SK-N-DZ (cell line): ENCODE measurements around a stretch of chr5.

DNA sequence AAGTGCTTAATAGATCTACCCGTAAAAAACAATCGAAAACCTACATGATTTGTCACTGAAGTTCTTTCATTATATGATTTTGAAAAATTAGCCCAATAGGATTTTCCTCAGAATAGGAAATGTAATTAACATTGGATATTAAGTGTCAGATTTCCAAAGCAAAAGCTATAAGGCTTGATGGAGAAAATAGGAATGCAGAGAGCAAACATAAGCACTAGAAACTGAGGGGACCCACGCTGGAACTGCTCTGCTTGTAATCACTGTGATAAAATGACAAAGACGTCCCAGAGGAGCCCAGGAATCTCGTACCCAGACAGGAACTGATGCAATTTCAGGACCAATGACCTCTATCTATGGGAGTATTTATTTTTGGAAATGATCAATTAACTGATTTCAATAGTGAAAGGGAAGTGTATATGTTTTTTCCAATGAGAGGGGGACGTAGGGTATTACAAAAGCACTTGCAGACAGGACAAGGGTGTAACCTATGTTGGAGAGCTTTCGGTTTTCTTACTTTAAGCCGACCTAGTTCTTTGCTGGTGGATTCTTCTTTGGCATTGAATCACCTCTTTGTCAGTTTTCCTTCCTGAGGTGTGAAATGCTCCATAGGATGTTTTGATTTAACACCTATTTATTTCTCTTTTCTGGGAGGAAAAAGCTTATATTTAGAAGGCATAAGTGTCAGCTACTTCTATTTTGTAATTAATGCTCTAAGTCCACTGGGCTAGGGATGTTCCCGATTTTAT lies 598.2 kb downstream of the TENM2 start:
RAMPAGE:
- cytosol, long total RNA: no peak
- nucleus, long total RNA: no peak

DNA sequence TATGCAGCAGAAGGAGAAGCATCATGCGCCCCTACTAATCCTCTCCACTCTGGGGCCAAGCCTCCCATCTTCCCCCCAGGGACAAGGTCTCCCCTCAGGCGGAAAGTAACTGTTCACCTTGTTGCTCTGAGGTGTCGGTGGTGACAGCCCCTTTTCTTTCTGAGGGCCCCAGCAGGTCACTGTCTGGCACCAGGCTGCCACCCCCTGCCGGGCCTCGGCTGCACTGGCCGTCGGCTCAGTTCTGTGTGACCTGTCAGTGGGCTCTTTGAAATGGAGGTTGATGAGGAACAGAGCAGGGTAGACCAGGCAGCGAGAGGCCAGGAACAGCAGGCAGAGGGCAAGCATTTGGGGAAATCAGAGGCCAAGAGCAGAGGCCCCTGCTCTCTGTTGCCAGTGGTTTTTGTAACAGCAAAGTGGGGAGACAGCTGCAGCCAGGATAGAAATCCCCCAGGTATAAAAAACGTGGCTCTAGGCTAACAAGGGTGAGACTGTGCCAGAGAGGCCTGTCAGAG lies 113.4 kb upstream of the WWC1 start:
RAMPAGE:
- cytosol, long total RNA: start-site peak on the minus strand centred at position 209 of the sequence, 48 bp wide, 44 and 24 reads in 2 replicates
- nucleus, long total RNA: start-site peak on the minus strand centred at position 234 of the sequence, 86 bp wide, 16 and 9 reads in 2 replicates

DNA sequence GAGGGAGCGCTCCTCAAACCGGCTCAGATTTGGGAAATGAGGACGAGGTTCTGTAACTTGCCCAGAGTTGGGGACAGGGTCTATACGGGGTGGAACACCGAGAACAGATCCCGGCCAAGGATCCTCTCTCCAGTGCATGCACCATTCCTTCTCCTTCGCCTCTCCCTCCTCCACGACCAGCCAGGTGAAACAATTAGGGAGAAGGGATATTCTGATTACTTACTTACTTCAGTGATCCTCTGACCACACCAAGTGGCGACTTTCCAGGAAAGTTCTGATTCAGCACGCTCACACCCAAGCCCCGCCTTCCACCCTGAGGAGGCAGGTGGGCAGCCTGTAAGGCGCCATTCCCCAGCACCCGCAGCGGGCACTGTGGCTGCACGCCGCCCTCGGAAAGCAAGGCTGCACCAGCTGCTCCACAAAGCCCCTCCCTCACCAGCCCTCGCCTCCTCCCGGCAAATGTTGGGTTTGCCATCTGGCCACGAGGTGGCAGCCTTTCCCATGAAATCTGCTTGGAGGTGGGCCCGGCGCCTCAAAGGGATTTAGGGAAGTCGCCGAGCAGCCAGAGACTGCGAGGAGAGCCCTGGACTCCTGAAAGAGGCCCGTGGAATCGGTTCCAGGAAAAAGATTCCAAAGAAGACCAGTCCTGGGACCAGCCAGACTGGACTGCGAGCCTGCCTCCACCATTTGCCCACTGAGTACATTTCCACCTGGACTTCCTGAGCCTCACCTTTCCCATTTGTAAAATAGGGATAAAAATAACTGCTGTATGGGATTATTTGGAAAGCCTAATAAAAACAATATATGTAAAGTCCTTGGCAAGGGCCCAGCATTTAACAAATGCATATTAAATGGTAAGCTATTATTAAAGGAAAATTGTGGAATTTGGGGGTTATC lies 22.1 kb upstream of the WWC1 start:
RAMPAGE:
- cytosol, long total RNA: start-site peak on the minus strand centred at position 376 of the sequence, 32 bp wide, 29 and 17 reads in 2 replicates
- nucleus, long total RNA: no peak

RAMPAGE:
- cytosol, long total RNA: no peak
- nucleus, long total RNA: no peak
Observed at GRCh38 chr5:168307848-168308520, 16.5 kb downstream of the WWC1 start.

DNA sequence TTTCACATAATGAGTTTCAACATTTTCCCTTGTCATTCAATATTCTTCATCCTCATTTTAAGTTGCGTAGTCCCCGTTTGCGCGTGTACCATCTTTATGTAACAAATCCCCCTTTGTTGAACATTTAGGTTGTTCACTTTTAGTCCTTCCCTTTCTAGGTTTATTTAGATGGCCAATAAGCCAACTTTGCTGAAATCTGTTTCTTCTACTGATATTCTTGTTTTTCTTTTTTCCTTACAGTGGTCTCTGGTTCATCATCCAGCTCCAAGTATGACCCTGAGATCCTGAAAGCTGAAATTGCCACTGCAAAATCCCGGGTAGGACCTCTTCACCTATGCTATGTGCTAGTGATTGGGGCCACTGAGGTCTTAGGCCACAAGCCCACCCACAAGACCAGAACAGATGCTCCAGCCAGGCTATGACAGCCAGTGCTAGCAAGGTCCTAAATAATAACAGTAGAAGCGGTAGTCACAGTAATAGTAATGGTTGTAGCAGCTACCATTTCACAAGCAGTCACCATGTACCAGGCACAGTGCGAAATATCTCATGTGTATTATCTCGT lies 88.7 kb upstream of the RARS1 start:
RAMPAGE:
- cytosol, long total RNA: no peak
- nucleus, long total RNA: no peak

DNA sequence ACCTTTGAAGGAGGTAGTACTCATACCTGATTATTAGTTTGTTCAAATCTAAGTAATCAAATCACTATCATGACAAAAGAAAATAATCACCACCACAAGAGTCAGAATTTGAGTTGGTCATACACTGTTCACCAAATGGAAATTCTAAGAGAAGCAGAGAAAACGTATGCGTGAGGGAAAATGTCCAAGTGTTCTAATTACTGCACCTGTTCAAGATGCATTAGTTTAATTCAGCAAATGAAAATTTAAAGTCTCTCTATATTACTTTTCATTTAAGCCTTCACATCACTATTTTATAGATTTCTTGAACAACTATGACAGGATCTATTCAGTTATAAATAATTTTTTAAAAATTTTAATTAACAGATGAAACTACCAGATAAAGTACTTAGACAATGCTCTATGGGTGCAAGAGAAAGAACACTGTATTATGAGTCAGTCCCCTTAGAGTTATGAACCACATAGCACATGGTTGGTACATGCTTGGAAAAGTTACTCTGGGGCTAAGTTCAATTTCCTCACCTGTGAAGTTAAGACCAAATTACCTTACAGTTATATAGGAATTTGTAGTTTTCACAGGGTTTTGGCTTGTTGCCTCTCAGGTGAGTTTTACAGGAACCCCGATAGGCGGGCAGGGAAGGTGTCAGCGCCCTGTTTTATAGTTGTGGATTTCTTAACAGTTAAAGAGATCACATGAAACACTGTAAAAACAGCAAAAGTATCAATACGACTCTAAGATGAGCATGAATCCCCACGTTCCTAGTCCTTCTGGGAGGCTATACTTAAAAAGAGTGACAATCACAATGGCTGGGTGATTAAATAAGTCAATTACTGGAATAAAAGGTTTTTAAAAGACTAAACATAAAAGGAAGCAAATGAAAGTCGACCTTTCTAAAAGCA lies 1.2 kb downstream of the PANK3 start:
RAMPAGE:
- cytosol, long total RNA: no peak
- nucleus, long total RNA: no peak

RAMPAGE:
- cytosol, long total RNA: no peak
- nucleus, long total RNA: no peak
Observed at GRCh38 chr5:168819059-168819265, 239.8 kb upstream of the PANK3 start.

GRCh38 chr5:169299156-169300372 lies 1.4 kb downstream of the SLIT3 start:
RAMPAGE:
- cytosol, long total RNA: no peak
- nucleus, long total RNA: no peak

DNA sequence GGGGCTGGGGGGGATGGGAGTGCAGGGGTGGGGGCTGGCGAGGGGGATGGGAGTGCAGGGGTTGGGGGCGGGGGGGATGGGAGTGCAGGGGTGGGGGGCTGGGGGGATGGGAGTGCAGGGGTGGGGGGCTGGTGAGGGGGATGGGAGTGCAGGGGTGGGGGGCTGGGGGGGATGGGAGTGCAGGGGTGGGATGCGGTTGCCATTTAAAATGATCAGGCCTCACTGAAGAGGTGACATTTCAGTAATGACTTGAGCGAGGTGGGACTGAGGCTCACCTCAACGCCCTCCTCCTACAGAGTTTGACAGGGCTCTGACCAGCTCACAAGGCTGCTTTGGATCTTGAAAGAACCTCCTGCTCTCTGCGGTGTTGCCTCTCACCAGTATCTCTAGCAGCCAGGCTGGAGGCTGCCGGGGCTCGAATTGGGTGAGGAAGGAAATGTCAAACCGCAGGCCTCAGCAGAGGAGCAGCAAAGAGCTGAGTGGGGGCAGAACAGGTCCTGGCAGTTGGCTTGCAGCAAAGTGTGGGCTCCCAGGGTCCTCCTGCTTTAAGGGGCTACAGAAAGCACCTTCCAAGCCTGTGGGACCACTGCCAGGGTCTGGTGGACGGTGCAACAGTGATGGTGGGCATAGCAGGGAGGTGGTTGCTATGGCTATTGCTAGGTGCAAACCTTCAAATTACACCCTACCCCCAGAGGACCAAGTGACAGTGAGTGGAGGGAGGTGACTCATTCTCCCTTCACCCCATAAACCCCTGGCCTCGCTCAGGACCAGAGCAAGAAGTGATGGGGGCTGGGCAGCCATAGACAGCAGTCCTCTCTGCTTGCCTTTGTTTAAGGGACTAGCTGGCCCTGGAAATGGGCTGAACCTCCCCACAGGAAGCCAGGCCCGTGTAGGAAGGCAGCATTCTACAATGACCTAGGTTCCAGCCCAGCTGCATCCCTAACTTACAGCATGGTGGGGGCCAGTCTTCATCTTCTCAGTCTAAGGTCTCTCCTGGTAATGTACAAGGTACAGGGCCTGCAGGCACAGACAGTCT lies 18.9 kb downstream of the LCP2 start:
RAMPAGE:
- cytosol, long total RNA: no peak
- nucleus, long total RNA: no peak

DNA sequence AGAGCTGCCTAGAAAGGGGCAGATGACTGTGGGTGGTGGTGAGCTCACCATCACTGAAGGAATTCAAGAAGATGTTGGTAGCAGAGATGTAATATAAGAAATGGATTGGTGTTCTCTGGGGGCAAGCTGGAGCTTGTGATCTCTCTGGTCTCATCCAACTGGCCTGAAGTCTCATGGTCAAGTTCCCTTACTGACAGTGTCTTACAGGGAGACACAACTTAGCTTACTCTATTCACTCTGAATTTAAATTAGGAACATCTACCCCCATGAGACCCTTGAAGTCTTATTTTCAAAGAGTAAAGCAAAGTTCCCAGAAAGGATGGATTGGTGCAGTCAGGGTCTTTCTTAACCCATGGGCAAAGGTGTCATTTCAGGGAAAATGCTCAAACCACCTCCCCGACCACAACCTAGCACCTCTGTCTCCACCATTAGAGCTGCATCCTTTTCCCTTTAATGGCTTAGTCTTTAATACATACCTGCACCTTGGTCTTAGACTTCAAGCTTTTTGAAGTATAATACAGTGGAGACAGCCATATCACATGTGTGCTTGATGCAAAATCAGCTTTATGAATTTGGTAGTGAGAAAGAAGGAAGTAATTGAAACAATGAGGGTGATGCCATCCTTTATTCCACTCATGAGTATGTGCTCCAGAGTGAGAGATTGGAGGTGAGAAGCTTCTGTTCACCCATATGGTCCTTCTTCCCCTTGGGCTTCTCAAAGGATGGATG lies 5.1 kb downstream of the LCP2 start:
RAMPAGE:
- cytosol, long total RNA: no peak
- nucleus, long total RNA: no peak

RAMPAGE:
- cytosol, long total RNA: no peak
- nucleus, long total RNA: no peak
Observed at GRCh38 chr5:170293156-170293821, 4.3 kb downstream of the LCP2 start.

RAMPAGE:
- cytosol, long total RNA: no peak
- nucleus, long total RNA: no peak
Observed at GRCh38 chr5:170296198-170296484, 1.4 kb downstream of the LCP2 start.

RAMPAGE:
- cytosol, long total RNA: no peak
- nucleus, long total RNA: no peak
Observed at GRCh38 chr5:170331584-170332818, 34.4 kb upstream of the LCP2 start.

DNA sequence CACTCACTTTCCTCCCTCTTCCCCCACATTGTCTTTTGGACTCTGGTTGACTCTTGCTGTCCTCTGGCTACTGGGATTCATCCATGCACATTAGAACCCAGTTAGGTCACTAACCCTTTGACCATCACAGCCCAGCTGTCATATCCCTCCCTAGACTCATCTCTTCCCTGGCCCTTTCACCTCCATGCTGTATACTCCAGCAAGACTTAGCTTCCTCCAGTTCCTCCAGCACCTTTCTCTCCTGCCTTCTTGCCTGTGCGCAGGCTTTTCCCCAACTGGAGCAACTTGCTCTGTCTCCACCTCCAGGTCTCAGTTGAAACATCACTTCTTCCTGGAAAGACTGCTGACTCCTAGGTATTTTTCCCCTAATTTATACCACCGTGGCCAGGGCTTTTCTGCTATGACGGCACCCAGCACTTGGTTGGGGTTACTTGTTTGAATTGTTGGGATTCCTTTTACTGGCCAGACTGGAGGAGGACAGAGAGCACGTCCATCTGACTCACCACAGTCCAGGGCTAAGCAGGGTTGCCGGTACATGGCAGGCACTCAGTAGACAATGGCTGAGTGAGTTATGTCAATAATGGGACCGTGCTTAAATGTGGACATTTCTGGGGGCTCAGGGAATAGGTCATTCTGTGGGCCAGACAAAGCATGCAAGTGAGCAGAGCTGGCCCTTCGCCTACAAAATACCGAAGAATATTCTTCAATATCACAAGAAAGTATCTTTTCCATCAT lies 67.5 kb downstream of the KCNIP1 start:
RAMPAGE:
- cytosol, long total RNA: no peak
- nucleus, long total RNA: no peak

GRCh38 chr5:170745481-170746152 lies 37.9 kb upstream of the GABRP start:
RAMPAGE:
- cytosol, long total RNA: no peak
- nucleus, long total RNA: no peak

RAMPAGE:
- cytosol, long total RNA: no peak
- nucleus, long total RNA: no peak
Observed at GRCh38 chr5:170763931-170764429, 19.5 kb upstream of the GABRP start.

GRCh38 chr5:171389538-171390211 lies 2.0 kb downstream of the NPM1 start:
RAMPAGE:
- cytosol, long total RNA: no peak
- nucleus, long total RNA: no peak

DNA sequence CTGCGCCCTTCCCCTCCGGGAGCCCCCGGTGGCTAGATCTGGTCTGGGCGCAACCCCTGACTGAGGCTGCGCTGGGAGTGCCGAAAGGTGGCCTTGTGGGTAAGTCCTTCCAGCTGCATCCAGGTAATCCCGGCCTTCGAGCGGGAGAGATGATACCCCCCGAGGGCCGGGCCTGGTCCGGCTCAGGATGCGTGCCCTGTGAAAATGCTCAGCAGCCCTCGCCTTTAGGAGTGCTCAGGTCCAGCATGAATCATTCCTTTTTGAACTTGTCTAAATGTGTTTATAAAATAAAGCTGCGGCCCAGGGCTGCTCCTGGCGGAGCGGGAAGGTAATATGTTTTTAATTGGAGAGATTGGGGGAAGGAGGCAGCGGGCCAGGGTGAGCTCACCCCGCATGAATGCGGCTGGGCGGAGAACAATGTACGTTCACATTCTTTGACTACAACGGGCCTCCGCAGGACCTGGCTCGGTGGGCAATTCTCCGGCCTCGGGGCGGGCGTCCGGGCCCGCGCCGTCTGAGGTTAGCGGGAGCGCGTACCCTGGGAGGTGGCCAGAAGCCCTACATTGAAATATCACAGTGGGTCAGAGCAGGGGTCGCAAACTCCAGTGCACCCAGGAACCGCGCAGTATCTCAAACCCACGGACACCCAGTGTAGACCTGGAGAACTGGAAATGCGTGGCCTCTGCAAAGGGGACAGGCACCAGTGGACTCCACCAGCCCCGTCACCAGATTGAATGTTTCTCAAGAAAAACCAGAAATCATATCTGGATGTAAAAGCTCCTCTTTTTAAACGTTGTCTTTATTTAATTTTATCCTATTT lies 117.8 kb upstream of the SMIM23 start:
RAMPAGE:
- cytosol, long total RNA: no peak
- nucleus, long total RNA: no peak

DNA sequence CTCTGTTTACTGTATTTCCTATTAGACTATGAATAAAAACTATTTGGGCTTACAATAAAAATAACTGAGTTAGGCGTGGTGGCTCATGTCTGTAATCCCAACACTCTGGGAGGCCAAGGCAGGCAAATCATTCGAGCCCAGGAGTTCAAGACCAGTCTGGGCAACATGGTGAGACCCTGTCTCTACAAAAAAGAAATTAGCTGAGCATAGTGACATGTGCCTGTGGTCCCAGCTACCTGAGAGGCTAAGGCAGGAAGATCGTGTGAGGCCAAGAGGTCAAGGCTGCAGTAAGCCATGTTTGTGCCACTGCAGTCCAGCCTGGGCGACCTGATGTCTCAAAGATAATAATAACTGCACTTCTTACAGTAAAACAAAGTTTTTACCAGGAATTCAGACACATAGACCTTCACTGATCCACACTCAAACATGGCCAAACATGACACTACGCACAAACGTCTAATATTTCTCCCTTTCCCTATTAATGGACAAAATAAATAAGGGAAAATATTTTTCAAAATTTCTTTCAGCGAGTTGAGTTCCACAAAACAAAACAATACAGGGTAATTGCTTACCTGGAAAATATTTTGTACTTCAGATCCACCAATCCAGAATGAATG lies 10.0 kb downstream of the FBXW11 start:
RAMPAGE:
- cytosol, long total RNA: no peak
- nucleus, long total RNA: no peak

DNA sequence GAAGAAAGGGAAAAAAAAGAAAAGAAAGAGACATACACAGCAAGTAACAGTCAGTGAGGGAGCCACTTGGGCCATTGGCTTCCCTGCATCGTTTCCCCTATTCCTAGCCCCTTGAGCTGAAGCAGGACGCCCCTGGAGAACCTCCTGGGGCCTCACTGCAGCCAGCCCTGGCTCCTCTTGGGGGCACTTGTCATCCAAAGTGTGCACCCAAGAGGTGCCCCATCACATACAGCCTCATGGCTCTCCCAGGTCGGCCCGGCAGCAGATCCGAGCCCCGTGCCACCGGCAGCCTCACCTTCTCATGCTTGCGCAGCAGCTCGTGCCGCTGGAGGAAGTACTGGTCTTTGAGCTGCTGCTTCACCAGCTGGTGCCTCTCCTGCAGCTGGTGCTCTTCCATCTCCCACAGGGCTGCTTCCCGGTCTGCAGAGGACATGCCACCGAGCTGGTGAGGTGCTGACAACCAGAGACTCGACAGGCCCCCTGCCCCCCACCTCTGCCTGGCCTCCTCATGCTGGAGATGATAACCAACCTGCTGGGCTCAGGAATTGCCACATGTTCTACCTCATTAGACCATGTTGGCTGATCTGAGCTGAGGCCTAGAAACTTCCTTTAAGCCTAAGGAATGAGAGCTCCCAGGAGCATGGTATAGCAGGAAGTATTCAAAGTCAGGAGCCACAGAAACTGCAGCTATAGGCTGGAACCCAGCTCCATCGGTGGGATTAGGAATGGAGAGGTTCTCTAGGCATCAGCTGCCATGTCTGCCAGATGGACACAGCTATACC lies 50.8 kb upstream of the FBXW11 start:
RAMPAGE:
- cytosol, long total RNA: no peak
- nucleus, long total RNA: no peak